ENCODE data around the genes OR51Q1, OR56A4, OR52W1, C11orf42, HPX, ARFIP2 and DNHD1.

DNA sequence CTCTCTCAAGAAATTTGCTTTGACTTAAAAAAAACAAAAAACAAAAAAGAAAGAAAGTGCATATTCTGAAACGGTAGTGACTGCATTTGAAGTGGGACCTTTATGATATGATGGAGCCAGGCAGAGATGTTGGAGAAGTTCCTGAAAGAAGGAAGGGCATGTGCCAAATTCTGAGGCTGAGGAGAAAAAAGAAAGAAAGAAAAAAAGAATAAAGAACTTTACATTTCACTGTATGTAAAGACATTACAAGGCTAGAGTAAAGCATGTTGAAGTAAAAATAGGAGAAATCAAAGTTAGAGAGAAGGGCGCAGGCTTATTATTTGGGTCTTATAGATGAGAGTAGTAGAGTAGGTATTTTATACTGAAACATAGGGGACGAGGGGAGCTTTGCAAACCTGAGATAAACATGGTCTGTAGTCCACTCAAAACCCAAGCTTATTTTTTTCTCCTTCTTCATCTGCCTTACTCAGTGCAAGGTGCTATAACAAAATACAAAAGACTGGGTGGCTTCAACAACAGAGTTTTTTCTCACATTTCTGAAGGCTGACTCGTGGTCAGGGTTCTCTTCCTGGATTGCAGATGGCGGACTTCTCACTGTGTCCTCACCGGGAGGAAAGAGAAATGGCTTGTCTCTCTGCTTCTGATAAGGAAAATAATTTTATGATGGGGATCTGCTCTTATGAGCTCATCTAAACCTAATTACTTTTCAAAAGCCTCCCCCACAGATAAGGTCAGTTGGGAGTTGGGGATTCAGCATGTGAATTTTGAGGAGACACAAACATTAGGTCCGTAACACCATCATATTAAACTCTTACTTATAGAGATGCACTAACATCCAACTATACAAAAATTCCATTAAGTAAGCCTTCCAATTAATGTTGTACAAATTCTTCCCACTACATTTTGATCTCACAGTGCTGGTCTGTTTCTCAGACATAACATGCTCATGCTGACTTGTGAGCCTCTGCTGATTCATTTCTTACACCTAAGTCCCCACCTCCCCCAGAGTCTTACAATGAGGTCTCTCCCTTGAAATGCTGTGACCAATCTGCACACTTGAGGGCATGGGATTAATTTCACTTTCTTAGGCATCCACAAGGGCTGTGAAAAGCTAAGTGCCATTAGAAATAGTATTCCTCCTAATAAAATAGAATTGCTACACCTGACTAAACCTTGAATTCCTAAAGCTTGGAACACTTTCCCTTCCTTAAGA lies 2.5 kb downstream of the HBG1 start:
- PRO-cap, result no peak

DNA sequence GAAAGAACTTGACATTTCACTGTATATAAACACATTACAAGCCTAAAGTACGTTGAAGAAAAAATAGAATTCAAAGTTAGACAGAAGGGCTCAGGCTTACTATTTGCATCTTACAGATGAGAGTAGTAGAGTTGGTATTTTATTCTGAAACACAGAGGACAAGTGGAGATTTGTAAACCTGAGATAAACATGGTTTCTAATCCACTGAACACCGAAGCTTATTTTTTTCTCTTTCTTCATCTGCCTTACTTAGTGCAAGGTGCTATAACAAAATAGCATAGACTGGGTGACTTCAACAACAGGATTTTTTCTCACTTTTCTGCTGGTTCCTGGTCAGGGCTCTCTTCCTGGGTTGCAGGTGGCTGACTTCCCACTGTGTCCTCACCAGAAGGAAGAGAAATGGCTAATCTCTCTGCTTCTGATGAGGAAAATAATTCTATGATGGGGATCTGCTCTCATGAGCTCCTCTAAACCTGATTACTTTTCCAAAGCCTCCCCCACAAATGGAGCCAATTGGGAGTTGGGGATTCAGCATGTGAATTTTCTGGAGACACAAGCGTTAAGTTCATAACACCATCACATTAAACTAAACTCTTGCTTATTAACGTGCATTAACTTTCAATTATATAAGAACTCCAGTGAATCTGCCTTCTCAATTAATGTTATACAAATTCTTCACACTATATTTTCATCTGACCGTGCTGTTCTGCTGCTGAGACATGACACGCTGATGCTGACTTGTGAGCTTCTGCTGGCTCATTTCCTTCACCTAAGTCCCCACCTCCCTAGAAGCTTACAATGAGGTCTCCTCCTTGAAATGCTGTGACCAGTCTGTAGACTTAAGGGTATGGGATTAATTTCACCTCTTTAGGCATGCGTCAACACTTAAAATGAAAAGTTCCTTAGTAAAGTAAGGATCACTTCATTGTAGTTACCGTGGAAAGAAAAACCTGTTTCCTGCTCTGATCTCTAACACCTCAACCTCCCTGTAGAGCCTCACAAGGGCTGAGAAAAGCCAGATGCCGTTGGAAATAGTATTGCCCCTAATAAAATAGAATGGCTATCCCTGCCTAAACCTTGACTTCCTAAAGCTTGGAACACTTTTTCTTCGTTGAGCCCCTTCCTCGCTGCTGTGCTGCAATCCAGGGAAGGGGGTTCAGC lies 2.4 kb upstream of the HBG1 start:
- PRO-cap, result no peak

GRCh38 chr11:5288006-5288638 lies 13.6 kb downstream of the OR51B4 start:
- PRO-cap, result no peak

DNA sequence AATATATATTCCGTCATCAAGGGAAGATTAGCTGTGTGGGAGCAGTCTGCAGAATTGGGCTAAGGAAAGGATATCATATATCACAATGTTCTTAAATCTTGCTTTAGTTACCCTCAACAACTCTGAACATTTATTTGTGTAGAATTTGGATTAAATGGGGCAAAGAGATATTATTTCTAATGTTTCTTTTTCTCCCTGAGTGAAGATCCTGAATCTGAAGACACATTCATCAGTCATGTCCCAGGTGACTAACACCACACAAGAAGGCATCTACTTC lies at the start of gene OR51Q1:
Gene OR51Q1, plus strand, starts transcription at position 146 of the 277 bp plus-strand sequence.
- PRO-cap, result no peak

- PRO-cap, result no peak
These were observed 3.7 kb upstream of the TRIM34 start for GRCh38 chr11:5621057-5621639.

DNA sequence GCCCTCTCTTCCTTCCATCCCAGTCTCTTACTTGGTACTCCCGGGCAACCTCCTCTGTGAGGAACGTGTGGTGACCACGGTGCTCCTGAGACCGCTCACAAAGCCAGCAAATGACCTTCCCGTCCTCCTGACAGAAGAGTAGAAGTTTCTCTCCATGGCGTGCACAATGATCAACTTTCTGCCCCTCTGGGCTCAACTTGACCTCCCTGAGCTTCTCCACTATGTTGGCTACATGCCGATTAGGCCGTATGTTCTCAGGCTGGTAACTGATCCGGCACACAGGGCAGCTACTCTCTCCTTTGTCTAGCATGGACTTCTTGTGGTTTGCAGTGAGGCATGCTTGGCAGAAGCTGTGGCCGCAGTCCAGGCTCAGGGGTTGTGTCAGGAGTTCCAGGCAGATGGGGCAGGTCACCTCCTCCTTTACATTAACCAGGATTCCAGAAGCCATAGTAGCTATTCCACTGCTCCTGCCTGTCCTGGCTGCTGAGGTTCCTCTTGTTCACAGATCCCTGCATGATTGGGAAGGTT lies 5.1 kb downstream of the TRIM5 start:
- PRO-cap, result no peak

- PRO-cap, result no peak
These were observed at the start of gene OR56A4 for GRCh38 chr11:6006828-6007360. TSS of gene OR56A4 (minus strand) at chr11:6006946.

DNA sequence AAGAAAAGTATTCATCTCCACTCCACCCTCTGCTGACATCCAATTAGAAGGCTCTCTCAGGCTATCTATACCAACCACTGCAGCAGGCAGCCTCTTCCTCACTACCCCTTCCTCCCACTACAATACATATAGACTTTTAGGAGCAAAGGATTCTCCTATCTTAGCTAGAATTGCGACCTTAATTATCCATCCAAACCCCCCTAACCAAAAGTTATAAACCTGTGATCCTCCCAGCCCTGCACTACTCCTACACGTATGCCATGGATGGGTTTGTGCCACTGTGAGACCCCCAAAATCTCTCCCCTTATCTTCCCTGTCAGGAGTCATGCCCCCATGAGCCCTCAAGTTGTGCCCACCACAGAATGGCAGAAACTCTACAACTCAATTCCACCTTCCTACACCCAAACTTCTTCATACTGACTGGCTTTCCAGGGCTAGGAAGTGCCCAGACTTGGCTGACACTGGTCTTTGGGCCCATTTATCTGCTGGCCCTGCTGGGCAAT lies at the start of gene OR52W1:
Gene OR52W1, plus strand, starts transcription at position 363 of the 503 bp plus-strand sequence.
- PRO-cap, result no peak

GRCh38 chr11:6205443-6205655 lies at the start of gene C11orf42:
TSS of gene C11orf42 (plus strand) at chr11:6205557.
- PRO-cap, result no peak

DNA sequence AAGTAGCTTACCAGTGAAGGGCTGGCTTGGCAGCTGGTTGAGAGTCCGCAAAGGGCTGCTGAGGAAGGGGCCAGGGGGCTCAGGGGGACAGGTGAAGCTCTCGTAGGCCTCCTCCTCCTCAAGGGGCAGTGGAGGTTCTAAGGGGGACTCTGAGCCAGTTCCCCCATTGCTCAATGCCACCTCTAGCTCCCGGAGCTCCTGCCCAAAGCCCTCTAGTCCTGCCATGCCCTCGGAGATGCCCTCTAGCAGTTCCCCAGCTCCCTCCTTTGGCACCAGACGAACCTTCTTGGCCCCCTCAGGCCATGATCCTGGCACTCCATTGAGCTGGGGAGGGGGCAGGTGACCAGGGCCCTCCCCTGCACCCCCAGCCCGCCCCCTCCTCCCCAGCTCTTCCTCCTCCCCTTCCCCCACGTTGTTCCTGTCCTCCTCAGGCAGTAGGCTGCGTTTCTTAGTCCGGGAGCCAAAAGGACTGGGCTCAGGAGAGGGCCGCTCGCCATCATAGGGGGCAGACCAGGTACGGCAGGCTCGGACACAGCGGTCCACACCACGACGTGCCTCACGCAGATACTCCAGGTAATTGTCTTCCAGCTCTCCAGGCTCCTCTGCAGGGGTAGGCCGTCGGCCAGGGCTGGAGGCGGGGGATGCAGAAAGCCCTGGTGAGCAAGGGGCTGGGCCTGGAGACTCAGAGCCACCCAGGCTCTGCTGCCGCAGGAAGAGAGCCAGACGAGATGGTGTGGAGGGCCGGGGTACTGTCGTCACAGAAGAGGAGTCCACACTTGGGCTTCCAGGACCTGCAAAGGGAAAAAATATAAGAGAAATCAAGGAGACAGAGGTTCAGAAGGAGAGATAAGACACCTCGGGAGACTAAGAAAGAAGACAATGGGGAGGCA lies 12.2 kb downstream of the C11orf42 start:
- PRO-cap, result no peak

GRCh38 chr11:6250021-6250305 lies 9.7 kb upstream of the CCKBR start:
- PRO-cap, result no peak

DNA sequence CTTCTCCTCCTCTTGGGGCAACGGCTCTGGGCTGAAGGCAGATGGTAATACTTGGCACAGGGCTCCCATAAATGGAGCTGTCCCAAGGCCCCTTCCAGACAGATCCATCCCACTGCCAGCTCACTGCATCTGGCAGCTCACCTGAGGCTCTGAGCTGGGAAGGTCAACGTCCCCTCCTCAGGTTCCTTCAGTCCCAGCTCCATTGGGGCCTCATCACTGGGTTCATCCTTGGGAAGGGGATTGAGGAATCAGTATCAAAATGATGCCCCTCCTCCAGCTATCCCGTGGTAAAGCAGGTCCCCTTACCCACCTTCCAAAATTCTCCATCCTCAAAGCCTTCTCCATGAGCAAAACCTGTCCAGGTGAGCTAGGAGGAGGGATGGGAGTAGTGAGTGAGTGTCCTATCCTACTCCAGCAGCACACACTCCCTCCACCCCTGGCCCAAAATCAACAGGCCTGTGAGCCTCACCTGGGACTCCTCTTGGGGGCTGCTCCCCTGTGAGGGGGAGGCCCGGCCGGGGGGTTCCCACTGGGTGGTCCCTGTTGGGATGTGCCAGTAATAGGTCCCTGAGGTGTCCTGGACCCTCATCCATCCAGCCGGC lies 13.0 kb downstream of the SMPD1 start:
- PRO-cap, result no peak

DNA sequence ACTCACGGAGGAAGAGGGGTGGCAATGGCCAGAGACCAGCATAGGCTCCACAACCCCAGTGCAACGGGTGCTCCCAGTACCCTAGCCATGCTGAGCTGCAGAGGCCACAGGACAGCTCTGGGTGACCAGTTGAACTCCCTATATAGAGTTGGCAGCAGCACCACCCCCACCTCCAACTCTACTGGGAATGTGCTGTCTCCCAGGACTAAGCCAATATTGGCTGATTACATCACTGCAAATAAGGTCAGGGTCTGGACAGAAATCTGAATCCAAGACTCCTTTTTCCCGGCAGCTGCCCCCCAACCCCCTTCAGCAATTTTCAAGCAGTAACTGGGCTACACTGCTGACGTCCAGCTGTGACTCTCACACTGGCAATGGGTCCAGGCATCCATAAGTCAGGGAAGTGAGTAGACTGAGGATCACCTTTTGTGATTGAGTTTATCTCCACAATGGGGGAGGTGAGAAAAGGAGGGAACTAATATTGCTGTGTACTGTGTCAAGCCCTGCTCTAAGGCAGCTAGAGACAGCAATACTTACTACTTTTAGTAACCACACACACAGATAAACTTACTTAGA lies at the start of gene HPX:
Gene HPX, minus strand, starts transcription at position 113 of the 576 bp plus-strand sequence.
- PRO-cap, result no peak

- PRO-cap, result no peak
These were observed 738 bp upstream of the HPX start for GRCh38 chr11:6441554-6441896.

- PRO-cap, result bidirectional peak, plus-strand start at chr11:6480961, minus-strand start at chr11:6480923; bidirectional peak, plus-strand start at chr11:6481501, minus-strand start at chr11:6481331
These were observed at the start of gene ARFIP2 for GRCh38 chr11:6480673-6481413. TSS of gene ARFIP2 (minus strand) at chr11:6481331.

DNA sequence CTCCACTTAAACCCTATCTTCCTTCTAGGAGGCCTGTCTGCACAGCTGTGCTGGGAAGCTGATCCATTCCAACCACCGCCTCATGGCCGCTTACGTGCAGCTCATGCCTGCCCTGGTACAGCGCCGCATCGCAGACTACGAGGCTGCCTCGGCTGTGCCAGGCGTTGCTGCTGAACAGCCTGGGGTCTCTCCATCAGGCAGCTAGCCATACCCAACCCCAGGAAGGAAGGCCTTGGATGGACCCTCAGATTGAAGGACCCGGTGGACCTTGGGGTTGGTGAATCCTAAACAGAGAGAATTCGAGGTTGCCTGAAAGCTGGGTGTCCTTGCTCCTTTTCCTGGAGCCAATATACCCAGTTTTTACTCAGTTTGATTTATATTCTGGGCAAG lies 711 bp downstream of the TIMM10B start:
- PRO-cap, result bidirectional peak, plus-strand start at position 62 of the sequence, minus-strand start outside the sequence; bidirectional peak, plus-strand start at position 131 of the sequence, minus-strand start at position 137 of the sequence

GRCh38 chr11:6484115-6485007 lies 3.1 kb downstream of the TIMM10B start:
- PRO-cap, result no peak

- PRO-cap, result unidirectional peak, plus-strand start at chr11:6497294
These were observed at the start of gene DNHD1 for GRCh38 chr11:6496883-6497788. TSS of gene DNHD1 (plus strand) at chr11:6497280.

- PRO-cap, result no peak
These were observed 32.7 kb downstream of the RRP8 start for GRCh38 chr11:6570646-6571237.

GRCh38 chr11:6603944-6604861 lies 629 bp downstream of the ILK start:
- PRO-cap, result bidirectional peak, plus-strand start at chr11:6604044, minus-strand start at chr11:6604045; bidirectional peak, plus-strand start at chr11:6604539, minus-strand start at chr11:6604453